Breast epithelium (tissue), 2 donors: ENCODE data around the gene PIKFYVE.

GRCh38 chr2:207162161-207162754, 3.5 kb downstream of the KLF7 start:
- PRO-cap, result no peak
- RAMPAGE, long total RNA, 2 experiments, result no peak in any of the 2 experiments

DNA sequence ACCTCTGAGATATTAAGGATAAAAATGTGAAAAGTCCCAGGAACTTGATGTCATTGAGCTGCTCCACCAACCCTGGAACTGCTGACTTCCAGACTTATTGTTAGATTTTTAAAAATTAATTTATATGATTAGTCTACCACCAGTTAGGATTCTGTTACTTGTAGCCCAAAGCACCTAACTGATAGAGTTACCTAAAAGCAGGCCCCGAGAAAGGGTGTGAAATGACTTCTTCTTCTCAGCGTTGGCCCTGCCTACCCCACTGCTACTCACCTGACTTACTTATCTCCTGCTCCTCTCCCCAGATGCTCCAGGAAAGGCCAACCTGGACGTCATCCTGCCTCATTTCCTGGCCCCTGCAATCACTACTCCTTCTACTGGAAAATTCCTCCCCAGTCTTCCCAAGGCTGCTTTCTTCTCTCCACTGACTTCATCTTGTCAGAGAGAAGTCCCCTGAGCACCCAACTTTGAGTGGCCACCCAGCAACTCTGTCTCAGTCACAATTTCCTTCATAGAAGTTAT, 63.3 kb upstream of the KLF7 start:
- PRO-cap, result no peak
- RAMPAGE, long total RNA, 2 experiments, result no peak in any of the 2 experiments

GRCh38 chr2:207254504-207255478, 89.0 kb upstream of the KLF7 start:
- PRO-cap, result no peak
- RAMPAGE, long total RNA, 2 experiments, result no peak in any of the 2 experiments

GRCh38 chr2:207256647-207257300, 91.0 kb upstream of the KLF7 start:
- PRO-cap, result no peak
- RAMPAGE, long total RNA, 2 experiments, result no peak in any of the 2 experiments

DNA sequence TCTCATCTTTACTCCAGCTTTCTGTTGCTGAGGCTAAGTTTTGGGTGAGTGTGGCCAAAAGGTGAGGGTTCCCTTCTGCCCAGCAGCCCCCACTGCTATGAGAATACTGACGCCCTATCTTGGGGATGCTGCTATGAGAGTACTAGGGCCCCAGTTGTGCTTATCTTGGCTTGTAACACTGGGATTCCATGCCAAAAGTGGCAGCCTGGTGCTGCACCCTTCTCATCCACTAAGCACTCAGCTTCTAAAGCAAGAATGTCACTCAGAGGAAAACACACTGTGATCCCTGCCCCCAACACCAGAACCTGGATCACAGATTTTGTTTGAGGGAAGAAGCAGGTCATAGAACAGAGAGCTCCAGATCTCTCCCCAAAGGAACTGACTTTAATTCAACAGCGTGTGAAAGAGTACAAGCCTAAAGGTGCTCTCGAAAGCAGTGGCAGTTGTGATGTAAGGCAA, 130.8 kb upstream of the KLF7 start:
- PRO-cap, result no peak
- RAMPAGE, long total RNA, 2 experiments, result no peak in any of the 2 experiments

DNA sequence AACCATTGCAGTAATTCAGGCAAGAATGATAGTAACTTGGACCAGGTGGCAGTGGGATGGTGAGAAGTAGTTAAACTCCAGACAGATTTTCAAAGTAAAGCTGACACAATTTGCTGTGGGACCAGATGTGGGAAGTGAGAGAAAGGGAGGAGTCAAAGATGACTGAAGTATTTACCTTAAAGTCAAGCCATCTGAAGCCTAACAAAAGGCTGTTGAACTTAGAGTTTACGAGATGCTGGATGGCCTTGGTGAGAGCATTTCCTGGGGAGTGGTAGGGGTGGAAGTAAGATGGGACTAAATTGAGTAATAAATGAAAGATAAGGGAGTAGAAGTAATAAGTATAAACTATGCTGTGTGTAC, 163.3 kb upstream of the KLF7 start:
- PRO-cap, result no peak
- RAMPAGE, long total RNA, 2 experiments, result no peak in any of the 2 experiments

GRCh38 chr2:207513869-207514415, 15.8 kb upstream of the CREB1 start:
- PRO-cap, result no peak
- RAMPAGE, long total RNA, 2 experiments, result no peak in any of the 2 experiments

GRCh38 chr2:207624177-207625019, 796 bp downstream of the METTL21A start:
- PRO-cap, result unidirectional peak, plus-strand start at chr2:207624692
- RAMPAGE, long total RNA, 2 experiments, result no peak in any of the 2 experiments

DNA sequence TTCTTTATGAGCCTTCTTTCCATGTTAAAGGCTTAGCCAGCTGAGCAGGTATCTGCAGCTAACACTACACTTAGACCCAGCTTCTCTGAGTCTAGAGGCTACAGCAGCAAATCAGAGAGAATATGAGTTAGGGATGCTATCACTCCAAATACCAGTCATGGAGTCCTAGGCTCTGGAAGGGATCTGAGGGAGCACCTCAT, 3.0 kb downstream of the C2orf80 start:
- PRO-cap, result no peak
- RAMPAGE, long total RNA, 2 experiments, result no peak in any of the 2 experiments

- PRO-cap, result no peak
- RAMPAGE, long total RNA, 2 experiments, result no peak in any of the 2 experiments
These were observed 731 bp upstream of the PIKFYVE start for GRCh38 chr2:208265295-208265753.

DNA sequence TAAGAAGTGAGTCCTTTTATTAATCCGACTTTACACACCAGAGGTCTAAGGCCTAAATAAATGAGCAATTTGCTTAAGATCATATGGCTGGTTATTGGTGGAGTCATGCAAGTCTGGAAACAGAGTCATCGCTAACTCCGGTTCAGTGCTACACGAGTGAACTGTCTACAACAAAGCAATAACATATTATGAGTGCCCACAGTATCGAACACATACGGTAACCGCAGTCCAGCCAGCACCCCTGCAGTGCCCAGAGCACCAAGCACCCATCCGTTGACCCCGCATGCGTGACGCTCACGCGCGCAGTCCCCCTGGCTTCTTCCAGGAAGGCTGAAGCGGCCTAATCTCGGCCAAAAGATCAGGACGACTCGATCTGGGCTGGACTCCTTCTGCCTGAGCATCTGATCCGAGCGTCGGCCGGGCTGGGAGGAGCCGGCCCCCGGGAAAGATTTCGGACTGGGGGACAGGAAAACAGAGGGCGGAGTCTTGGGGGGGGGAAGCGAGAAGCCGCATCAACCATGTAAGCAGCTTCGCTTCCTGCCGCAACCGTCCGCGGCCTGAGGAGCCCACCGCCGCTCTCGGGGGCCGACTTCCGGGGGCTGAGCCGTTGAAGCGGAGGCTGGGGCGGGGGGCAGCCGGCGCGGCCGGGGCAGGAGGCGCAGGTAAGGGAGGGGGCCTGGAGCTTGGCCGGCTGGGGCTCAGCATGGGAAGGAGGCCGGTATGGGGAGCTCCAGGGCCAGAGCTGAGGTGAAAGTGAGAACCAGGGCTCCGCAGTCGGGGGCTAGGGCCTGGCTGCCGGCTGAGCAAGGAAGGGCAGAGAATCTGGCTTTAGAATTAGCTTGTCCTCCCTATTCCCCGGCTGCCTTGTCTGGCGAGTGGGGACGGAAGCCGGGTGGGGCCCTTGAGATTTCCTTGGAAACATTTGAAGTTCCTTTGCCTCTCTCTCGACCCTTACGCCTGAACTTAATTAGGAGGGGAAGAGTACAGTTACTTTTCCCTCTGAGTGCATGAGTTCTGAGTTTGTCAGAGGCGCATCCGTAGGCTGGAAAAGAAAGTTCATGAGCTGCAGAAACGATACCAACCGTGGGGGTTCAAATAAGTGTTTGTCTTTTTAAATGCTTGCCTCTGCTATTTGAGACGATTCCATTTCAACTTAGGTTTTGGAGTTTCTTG, at the start of gene PIKFYVE:
TSS of gene PIKFYVE (plus strand) at position 502 of the 1,173 bp plus-strand sequence.
- PRO-cap, result bidirectional peak, plus-strand start at position 481 of the sequence, minus-strand start at position 285 of the sequence
- RAMPAGE, long total RNA, 2 experiments, result start-site peak on the plus strand in 1 of 2 experiments, centred at position 525 of the sequence, 149 reads per replicate

GRCh38 chr2:209424609-209425311, 913 bp downstream of the MAP2 start:
- PRO-cap, result no peak
- RAMPAGE, long total RNA, 2 experiments, result no peak in any of the 2 experiments

DNA sequence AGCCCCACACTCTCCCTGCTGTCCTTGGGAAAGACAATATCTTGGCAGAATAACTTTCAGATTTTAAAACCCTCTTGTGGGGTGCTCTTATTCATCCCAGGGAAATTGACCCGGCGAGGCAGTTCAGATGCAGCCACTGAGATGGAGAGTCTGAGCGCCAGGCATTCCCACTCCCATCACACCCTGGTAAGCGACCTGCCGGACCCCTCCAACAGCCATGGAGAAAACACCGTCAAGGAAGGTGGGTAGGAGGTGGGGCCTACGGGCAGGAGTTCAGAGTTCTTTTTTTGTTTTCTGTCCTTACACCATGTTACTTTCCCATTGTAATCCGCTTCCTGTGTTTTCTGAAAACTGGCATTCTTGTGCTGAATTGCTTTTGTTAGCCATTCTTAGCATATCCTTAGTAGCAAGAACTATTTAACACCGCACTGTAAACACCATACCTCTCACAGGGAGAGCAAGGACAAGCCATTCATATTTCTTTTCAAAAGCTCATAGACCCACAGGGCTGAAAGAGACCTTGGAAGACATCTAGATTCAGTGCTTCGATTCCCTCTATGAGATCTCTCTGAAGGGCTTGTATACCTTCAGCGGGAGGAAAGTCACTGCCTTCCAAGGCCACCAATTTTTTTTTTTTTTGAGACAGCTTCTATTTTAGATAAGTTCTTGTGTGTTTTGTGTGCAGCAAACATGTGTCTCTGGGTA, 46.2 kb downstream of the UNC80 start:
- PRO-cap, result no peak
- RAMPAGE, long total RNA, 2 experiments, result no peak in any of the 2 experiments

- PRO-cap, result no peak
- RAMPAGE, long total RNA, 2 experiments, result no peak in any of the 2 experiments
These were observed 73.8 kb upstream of the RPE start for GRCh38 chr2:209928728-209929027.

DNA sequence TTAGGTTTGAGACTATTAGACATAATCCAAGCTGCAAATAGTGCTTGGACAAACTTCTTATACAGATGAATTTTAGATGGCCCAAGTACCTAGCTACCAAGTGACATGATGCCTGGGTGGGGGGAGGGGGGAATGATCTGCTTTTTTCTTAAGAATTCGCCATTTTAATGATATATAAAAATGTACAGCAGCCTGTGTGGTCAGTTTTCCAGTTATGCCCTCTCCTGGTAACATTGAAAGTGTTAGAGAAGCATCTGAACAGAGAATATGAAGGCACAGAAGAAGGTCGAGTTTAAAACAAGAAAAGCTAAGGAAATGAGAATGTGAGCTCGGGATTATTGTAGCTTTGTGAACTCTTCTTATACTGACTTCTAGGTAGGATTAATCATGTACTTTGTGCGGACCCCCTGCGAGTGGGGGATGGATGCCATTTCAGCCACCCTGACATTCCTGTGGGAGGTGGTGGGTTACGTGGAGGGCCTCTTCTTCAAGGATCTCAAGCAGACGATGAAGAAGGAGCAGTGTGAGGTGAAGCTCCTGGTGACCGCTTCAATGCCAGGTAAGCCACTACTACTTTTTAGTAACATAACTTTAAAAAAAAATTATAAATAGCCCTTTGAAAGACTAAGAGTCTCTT, 68.9 kb upstream of the RPE start:
- PRO-cap, result no peak
- RAMPAGE, long total RNA, 2 experiments, result no peak in any of the 2 experiments

DNA sequence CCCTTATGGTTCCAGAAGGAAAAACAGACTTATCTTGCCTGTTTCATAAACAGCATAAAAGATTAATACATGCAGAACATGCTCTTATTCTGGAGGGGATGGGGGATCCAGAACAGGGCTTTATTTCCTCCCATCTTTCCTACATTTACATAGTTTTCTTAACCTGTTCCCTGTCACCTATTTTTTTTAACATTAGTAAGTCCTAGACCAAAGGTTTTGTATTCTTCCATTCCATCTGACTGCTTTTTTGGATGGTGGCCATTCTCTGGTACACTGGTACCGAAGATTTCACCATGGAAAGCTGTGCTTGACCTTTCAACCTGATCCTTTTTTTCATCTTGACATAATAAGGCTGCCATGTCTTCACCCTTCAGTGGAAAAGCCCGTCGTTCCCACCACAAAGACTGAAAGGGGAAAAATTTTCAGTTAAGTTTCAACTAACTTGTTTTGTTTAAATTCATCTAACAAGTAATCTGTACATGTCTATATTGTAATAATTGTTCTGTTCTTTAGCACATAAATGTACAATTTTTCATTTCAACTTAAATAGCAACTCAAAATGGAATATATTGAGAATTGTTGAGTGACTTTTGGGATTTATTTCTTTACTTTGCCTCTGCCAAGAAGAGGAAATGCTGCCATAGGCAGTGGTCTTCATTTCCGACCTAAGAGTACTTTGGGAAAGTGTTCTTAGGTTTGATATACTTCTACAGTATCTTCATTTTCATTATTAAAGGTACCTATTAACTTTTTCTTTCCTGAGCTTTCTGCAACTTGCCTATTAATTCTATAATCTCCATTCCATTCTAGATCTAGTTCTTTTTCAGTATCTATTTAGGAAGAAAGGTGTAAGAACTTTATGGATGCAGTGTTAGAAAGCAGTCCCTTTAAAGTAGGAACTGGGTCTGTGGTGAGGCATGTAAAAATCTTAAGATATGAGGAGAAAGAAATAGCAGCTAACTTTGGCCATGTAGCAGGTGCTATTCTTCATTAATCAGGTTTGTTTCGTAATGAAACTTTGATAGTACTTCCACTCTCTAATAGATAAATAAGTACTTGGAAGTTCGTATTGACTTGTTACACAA, 20.7 kb downstream of the RPE start:
- PRO-cap, result no peak
- RAMPAGE, long total RNA, 2 experiments, result no peak in any of the 2 experiments

DNA sequence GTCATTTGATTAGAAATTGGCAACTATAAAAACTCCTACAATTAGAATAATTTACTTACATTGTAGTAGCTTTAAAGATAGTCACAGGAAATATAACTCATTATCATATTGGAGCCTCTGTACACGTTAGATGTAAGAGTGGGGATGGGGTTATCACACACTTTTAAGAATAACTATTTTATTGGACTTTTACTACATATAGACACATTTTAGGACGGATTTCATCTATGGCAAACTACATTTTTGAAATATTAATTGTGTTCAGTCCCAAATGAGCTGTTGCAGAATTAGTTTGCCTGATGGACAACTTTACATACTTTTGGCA, 4.3 kb downstream of the CPS1 start:
- PRO-cap, result no peak
- RAMPAGE, long total RNA, 2 experiments, result no peak in any of the 2 experiments

GRCh38 chr2:212537248-212538085, 1.1 kb downstream of the ERBB4 start:
- PRO-cap, result no peak
- RAMPAGE, long total RNA, 2 experiments, result no peak in any of the 2 experiments

DNA sequence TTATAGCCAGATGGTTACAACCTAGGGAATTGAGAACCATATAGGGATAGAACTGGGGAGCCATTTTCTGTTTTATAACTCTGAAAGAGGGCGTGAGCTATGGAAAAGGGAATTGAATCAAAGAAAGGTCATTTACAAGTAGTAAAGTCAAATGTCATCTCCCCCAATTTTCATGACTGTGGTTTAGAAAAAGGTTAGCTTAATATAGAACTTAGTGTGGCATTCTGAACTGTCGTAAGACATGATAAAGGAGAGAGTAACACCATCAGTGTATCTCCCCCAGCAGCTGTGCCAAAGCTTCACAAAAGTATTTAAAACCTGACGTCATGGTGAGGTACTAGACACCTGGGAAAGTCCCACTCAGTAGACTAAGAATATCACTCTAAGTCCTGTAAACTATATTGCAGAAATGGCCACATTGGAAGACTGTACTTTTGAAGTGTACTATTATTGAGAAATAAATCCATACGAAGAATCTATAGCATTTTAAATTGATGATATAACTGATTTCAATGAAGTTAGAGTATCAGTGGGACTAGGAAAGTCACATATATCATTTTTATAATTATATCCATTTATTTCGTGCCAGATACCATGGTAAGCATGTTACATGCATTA, 5.9 kb upstream of the IKZF2 start:
- PRO-cap, result no peak
- RAMPAGE, long total RNA, 2 experiments, result no peak in any of the 2 experiments

DNA sequence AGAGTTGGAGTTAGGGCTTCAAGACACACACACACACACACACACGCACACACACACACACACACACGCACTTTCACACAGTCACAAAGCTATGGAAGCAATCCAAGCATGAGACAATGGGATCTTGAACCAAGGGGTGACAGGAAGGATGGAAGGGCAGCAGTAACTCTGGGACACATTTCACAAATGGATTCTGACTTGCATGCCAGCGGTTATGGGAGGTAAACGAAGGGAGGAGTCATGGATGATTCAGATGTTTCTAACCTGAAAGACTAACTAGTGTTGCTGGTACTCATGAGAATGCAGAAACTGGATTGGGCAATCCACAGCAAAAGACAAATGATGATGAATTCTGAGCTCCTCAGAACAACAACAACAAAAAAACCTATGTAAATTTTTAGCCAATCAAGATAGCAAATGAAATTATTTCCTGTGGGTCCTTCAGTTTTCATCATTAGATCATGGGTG, 32.8 kb downstream of the ABCA12 start:
- PRO-cap, result no peak
- RAMPAGE, long total RNA, 2 experiments, result no peak in any of the 2 experiments